GM12892 (cell line): ENCODE measurements around a stretch of chr2.

DNA sequence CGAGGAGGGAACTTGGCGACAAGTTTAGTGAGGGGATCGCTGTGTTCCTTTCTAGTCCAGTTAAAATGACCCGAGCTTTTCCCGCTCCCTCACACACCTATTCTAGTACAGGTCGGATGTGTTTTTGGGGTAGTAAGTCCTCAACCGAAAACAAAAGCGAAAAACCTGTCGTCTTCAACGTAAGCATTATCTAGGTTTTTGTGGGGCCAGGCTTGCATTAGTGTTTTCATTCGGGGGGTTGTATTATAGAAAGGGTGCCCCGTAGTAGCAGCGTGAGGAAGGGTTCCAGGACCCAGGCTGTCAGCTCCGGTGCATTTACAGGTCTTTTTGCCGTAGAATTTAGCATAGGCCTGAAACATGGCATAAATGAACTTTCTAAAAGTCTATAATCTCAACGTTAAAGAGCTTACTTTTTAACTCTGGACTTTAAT lies 10.3 kb upstream of the NR4A2 start:
- RRBS = no CpG with 5 or more reads among the region's 16 CpGs

DNA sequence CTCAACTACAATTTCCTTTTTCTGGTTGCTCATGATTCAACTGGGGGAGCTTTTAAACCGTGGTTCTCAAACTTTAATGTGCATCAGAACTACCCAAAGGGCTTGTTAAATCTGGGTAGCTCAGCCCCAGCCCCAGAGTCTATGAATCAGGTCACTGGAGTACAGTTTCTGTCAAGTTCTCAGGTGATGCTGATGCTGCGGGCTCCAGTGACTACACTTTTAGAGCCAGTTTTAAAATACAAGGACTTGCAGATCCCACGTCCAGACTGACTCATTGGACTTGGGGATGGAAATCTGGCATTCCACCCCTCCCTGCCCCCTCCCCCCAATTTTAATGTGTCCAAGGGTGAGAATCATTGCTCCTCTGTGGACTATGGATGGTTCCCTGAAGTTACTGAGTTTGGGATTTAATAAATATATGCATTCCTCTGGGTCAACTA lies 1.5 kb upstream of the GPD2 start:
- RRBS = no CpG with 5 or more reads among the region's 3 CpGs

GRCh38 chr2:156435171-156435352 lies 1.1 kb upstream of the GPD2 start:
- RRBS = no CpG with 5 or more reads among the region's 3 CpGs

DNA sequence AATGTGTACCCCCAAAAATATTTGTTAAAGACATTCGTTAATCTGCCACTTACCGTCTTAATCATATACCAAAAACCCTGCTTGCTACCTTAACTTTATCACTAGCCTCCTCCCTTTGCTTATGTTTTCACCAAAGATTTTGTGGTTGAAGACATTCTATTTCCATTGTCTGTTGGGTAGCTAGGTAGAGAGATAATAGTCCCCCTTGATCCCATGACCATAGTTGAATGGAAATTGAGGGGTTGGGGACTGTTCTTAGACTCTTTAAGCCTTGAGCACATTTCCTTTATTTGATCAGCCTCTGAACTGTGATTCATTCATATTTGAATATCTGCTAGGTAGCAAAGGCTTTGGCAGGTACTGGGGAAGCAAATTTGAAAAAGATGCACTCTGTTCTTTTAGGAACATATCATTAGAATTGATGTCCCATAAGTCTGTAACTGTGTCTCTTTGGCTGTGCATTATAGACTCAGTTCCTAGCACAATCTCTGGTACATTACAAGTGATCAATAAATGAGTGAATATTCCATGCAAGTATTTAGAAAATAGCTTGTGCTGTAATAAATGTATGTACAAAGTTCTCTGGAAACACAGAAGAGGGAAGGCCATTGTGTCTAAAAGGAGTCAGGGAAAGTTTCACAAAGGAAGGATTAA lies 107.0 kb downstream of the GPD2 start:
- RRBS = no CpG with 5 or more reads among the region's 2 CpGs

DNA sequence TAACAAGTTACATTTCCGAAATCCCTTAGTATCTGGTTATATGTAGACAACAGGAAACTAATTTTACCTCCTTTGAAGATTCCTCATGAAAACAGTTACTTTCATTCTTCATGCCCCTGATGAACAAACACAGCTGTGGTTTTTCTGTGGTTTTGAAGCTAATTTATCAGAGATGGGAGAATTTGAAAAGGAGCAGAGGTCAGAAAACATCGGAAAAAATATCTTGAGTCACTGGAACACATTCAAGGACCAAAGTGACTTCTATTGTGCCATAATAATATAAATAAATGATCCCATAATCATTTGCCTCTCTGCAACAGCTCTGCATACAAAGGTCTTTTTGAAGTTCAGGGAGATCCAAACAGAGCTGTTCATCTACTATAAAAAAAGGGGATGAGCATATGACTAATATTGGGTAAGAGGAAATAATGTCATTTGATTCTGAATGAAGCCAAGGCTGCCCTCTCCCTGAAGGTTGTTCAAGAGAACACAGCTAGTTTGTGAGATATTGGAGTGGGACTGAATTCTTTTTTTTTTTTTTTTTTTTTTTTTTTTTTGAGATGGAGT lies 201.3 kb upstream of the GALNT5 start:
- RRBS = no CpG with 5 or more reads among the region's 2 CpGs

- RRBS = no CpG with 5 or more reads among the region's 19 CpGs
Observed at GRCh38 chr2:157402872-157403653, 40.8 kb downstream of the CYTIP start.

- RRBS = no CpG with 5 or more reads among the region's 8 CpGs
Observed at GRCh38 chr2:157417860-157418737, 25.8 kb downstream of the CYTIP start.

- RRBS = no CpG with 5 or more reads among the region's 3 CpGs
Observed at GRCh38 chr2:157468709-157469269, 24.9 kb upstream of the CYTIP start.

GRCh38 chr2:157480654-157481081 lies 36.8 kb upstream of the CYTIP start:
- RRBS = no CpG with 5 or more reads among the region's 1 CpG

GRCh38 chr2:157488677-157489103 lies 44.8 kb upstream of the CYTIP start:
- RRBS = no CpG with 5 or more reads among the region's 7 CpGs

GRCh38 chr2:157741722-157742485 lies 113.2 kb upstream of the ACVR1C start:
- RRBS = no CpG with 5 or more reads among the region's 14 CpGs

DNA sequence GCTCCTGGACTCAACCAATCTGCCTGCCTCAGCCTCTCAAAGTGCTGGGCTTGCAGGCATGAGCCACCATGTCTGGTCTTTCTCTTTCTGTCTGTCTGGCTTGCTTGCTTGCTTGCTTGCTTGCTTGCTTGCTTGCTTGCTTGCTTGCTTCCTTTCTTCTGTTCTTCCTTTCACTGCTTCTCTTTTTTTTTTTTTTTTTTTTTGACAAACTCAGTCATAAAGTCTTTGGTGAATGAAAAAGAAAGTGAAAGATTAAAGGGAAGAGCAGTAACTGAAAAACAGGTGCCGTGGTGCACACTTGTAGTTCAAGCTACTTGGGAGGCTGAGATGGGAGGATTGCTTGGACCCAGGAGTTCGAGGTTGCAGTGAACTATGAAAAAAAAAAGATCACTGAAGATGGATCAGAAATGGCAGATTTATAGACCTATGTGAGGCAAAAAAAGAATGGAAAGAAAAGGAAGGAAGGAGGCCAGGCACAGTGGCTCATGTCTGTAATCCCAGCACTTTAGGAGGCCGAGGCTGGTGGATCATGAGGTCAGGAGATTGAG lies 21.6 kb upstream of the ACVR1 start:
- RRBS = no CpG with 5 or more reads among the region's 3 CpGs

DNA sequence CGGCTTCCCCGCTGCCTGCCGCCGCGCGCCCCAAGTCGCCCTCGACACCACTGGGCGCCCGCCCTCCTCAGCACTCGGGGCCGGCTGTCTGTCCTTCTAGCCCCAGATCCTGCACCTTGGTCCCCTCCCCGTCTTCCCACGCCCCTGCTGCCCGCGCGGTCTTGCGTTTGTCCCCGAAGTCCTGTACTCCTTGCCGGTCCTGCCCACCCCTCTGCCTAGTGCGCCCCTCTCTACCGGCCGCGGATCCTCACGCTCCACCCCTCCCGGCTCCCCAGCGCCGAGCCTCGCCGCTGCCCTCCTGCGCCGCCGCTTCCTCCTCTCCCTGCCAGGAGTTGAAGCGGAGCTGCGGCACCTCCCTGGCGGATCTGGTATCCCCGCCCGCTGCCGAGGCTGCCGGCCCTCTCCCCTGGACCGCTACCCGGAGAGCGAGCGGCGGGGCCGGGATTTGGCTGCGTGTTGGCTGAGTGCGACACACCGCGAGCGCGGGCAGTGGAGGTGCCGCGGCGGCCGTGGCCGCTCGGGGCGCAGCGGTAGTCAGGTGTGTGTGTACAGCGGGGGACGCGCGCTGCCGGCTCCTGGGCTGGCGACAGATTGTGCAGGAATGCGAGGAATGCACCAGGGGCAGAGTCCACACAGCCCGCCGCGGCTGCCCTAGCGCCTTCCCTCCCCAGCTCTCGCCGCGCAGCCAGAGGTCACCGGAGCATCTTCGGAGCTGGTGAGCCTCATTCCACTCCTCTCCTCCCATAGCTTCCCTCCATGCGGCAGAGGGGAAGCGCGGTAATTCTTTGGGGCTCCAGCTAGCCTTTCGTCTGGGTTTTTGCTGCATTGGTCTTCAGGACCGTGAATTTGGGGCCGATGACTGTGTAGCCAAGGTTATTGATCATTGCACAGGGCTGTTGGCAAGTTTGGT lies 1.1 kb downstream of the PKP4 start:
- RRBS = no CpG with 5 or more reads among the region's 82 CpGs

DNA sequence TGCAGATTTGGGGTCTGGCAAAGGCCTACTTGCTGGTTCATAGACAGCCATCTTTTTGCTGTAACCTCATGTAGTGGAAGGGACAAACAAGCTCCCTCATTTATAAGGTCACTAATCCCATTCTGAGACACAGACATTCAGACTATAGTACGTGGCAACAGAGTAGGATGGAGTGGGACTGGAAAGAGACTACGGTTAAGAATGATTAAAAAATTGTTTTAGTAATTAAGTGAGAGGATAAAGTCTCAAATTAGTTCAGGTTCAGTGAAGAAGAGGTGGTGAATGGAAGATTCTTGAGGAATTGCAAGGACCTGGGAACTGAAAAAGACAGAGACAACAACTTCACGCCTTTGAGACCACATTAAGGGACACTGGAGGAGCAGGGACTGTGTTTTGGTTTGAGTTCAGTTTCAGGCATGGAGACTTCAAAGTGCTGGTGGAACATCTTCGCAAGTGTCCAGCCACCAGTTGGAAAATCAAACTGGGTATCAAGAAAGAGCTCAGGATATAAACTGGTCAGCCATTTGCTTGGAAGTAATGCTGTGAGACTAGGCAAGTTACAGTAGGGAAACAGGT lies 145.2 kb downstream of the WDSUB1 start:
- RRBS = no CpG with 5 or more reads among the region's 4 CpGs

DNA sequence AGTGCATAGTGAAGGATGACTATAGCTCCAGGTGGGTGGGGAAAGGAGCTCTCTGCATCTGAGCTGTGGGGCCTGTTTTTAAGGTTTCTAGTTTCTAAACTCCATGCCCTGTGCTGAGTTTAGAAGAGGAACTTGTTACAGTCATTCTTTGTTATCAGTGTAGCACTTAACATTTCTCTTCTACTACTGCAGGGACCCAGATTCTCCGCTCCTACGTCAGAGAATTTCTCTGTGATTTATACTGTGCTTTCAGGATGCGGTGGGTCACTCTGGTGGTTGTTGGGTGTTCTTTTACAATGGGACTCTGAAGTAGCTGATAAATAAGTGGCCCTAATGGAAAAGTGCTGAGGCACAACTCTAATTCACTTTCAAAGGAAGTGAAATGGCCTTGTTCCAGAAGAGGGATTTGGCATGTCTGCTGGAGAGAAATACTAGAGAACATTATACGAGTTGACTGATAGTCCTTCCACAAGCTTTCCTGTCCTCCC lies 122.0 kb downstream of the WDSUB1 start:
- RRBS = no CpG with 5 or more reads among the region's 4 CpGs

GRCh38 chr2:159737691-159738467 lies 25.6 kb downstream of the MARCHF7 start:
- RRBS = no CpG with 5 or more reads among the region's 18 CpGs

DNA sequence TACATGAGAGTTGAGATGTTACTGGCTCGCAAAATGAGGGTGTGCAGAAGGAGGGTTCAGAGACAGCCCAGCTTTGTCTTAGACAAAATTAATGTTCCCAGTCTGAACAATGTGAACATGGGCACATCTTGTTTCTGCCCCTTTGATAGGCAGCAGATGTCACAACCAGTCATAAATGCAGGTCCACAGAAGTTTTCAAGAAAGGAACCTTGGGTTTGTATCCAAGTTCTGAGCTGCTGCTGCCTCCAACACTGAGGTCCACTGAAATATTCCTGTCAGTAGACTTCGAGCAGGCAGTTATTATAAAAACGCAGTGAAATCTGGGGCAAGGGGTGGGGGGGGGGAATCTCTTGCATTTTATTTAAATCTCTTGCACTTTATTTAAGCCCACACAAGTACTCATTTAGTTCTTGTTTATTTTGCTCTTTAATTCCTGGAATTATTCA lies 1.1 kb downstream of the CD302 start:
- RRBS = no CpG with 5 or more reads among the region's 3 CpGs

DNA sequence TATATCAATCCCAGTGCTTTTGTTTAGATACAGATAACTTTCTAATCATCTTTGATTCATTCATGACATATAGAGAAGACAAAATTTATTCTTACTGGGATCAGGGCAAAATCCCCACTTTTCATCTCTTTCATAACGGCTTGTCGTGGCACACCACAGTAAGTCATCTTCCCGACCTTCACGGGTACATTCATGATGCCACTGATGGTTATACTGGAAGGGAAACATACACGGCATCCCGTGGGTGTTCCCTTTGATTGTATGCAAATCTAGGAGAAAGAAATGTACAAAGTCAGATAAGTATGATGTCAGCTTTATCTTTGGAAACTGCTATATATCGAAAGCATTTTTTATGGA lies 20.5 kb downstream of the PLA2R1 start:
- RRBS = no CpG with 5 or more reads among the region's 7 CpGs